HT-29 (cell line): ENCODE measurements around the gene LRCH3.

- RAMPAGE, long total RNA = no peak
Measured at GRCh38 chr3:197542665-197543057, 13.1 kb downstream of the BDH1 start.

DNA sequence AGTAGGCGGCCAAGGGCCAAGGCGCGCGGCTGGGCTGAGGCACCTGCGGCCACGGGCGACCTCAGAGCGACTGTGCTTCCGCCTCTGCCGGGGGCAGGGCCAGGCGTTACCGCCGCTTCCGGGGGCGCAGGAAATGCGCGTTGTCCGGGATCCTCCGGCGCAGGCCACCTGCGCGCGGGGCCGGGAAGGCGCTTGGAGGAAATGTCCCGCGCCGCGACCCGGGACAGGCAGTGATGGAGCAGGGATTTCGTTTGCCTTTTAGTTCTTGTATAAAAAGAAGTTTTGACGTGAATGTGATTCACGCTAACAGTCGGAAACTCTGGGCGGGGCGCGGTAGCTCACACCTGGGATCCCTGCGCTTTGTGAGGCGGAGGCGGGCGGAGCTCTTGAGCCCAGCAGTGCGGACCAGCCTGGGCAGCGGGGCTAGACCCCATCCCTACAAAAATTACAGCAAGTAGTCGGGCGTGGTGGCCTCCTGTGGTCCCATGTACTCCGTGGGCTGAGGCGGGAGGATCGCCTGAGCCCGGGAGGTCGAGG lies 81.9 kb downstream of the RUBCN start:
- RAMPAGE, long total RNA = no peak

DNA sequence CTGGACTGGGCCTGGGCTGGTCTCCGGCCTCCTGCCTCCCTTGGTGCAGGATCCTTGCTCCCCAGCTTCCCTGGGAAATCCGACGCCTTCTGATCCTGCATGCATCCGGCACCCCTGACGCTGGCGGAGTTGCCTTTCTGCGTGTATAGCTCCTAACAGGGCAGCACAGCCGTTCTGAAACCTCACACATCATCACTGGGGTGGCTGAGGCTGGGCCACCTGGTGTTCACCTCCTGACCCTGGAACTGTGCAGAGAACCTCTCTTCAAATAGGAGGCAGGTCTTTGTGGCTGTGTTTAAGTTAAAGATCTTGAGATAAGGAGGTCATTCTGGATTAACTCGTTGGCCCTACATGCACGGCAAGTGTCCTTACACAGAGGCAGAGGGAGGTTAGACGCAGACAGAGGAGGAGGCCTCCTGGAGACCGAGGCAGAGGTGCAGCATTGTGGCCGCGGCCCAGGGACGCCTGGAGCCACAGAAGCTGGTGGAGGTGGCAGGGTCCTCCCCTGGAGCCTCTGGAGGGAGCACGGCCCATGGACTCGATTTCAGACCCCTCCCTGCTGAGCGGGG lies 77.5 kb downstream of the RUBCN start:
- RAMPAGE, long total RNA = no peak

- RAMPAGE, long total RNA = no peak
Measured at GRCh38 chr3:197737450-197737636, 639 bp upstream of the RUBCN start.

GRCh38 chr3:197791147-197791839 lies at the start of gene LRCH3:
LRCH3 (plus strand) TSS chr3:197791254.
- RAMPAGE, long total RNA = no peak

- RAMPAGE, long total RNA = no peak
Measured at GRCh38 chr3:197957506-197958305, 2.1 kb downstream of the IQCG start.